Tibial artery (tissue), 1 donor: ENCODE data around the genes MGAT4D and ELMOD2.

- PRO-cap, result no peak
Measured at GRCh38 chr4:139402717-139403734, 50.9 kb upstream of the RAB33B start.

- PRO-cap, result no peak
Measured at GRCh38 chr4:139410237-139410877, 43.6 kb upstream of the RAB33B start.

- PRO-cap, result no peak
Measured at GRCh38 chr4:139559049-139559529, 3.1 kb upstream of the SETD7 start.

- PRO-cap, result no peak
Measured at GRCh38 chr4:139689306-139689657, 23.7 kb downstream of the MGST2 start.

DNA sequence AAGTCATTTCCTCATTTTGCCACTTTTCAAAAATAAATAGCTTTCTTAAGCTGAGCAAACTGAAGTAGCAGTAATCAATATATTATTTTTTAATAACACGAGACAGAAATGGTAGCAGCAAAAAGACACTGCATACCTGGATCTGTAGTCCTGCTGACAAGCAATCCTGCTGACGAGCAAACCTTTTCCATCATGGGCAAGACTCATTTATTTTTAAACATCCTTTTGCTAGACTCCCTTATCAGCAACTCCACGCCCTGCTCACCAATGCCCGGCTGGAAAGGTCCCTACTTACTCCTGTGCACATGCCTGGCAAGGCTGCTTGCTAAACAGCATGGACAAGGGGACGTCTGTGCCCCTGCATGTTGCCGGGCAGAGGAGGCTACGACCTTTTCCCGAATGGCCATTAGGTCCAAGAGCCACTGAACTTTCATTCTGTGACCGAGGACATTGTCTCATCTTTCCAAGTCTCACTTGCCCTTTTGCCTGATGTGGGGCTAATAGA lies 98.5 kb downstream of the MGST2 start:
- PRO-cap, result no peak

- PRO-cap, result no peak
Measured at GRCh38 chr4:139826043-139826699, 160.6 kb downstream of the MGST2 start.

DNA sequence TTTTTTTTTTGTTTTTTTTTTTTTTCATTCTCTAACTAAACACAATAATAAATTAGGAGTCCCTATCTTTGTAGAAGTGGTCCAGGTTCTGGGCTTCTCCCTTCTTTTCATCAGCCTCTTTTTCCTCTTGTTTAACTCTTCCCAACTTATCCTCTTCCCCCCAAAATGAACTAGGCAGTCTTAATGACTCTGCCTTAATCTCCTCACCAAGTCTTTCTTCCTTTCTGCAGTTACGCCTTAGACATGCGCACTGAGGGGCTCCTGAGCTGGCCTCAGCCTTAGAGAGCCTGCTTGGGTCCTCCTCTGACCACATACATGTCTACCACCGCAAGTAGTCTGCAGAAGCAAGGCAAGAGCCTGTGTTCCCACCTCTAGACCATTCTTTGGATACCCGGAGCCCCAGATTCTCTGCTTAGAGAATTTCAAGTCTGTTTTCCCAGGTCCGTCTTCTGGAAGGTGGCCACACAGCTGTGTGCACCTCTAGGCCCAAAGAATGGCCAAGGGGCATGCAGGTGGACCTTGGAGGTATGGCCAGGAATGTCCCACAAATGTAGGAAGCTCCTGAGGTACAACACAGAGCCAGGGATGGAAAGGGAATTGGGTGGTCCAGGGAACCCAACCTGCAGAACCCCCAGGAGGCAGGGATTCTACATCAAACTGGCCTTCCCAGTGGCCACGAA lies 200.0 kb downstream of the MGST2 start:
- PRO-cap, result no peak

DNA sequence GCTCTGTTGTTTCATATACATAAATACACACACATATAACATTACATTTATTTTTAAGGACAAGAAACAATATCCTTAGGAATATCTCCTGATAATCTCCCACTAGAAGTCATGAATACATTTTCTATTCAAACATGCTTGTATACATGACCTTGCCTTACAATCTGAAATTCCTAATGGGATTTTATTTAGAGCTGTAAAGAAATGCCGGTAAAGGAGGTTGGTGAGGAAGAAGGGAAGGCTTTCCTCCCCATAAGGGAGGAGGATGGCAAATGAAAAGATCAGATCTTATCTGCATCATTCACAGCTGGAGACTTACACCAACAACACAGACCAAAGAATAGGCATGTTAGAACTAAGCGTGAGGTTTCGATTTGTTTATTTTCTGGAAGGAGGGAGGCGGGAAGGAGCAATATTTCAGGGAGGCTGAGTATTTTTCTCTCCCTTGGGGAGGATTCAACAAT lies 235.8 kb downstream of the MGST2 start:
- PRO-cap, result no peak

DNA sequence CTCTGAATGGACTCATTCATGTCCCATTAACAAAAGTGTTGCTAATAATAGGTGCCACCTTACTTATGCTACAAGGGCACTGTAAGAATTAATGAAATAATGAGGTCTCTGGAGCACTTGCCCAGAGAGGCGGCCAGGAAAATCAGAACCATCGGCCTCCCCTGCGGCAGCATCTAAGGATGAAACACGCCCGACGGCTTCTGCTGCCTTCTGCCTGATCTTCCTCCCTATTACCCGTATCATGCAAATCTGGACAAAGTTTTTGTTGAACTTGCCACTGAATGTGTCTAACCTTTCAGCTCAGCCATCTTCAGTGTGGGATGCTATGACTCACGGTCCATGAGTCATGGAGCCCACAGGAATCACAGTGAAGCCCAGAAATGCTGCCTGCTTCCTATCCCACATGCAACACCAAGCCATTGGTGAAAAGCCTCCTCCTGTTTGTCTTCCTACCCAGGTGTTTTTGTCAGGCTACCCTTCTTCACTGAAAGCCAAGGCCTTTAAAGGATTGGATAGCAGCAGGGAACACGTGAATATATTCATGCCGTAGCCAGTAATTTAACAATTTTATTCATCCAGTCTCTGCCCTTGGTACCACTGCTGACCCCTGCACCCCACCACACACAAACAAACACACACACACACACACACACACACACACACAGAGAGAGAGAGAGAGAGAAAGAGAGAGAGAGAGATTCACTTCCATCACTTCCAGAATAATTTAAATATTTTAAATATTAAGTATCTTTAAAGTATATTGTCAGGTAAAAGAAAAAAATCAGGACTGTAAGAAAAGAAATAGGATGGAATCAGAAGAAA lies 164.6 kb downstream of the MAML3 start:
- PRO-cap, result no peak

DNA sequence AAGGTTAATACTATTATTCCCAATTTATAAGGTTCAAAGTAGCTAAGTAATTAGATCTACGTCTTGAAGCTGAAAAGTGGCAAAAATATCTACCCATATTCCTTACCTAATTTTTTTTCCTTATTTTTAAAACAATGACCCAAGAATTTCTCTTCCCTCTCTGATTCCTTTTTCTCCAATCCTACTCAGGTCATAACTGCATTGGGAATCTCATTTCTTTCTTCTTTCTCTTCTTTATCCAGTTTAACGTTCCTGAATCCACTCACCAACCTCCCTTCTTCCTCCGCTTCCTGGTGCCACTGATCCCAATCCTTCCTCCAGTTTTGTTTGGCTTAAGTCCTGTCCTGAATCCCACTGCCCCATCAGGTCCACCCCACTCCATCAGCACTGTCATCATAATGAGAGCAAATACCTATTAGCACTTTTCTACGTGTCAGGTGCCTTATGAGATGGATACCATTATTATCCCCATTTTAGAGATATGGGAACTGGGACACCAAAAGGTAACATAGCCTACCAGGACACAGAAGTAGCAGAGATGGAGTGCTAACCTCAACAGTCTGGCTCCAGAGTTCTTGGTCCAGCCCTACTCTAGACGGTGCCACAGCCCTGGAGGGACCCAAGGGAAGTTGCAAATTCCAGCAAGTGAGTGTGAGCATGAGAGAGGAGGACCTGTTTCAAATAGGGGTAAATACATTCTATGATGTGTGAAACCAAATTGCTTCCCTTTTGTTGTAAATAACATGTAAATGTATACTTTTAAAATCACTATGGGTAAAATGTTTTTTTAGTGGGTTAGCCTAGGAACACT lies 132.3 kb downstream of the MAML3 start:
- PRO-cap, result no peak

DNA sequence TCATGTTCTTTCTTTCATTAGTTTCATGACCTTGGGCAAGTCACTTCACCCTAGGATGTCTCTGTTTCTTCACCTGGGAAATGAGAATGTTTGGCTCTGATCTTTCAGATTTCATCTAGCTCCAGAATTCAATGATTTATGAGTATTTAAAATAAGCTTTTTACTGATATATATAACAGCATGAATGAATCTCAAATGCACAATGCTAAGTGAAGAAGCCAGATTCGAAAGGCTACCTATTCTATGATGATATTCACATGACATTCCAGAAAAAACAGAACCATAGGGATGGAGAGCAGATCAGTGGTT lies 64.6 kb downstream of the MAML3 start:
- PRO-cap, result no peak

GRCh38 chr4:140096826-140097481 lies 57.0 kb downstream of the MAML3 start:
- PRO-cap, result no peak

- PRO-cap, result no peak
Measured at GRCh38 chr4:140186529-140187159, 32.7 kb upstream of the MAML3 start.

- PRO-cap, result no peak
Measured at GRCh38 chr4:140297116-140297616, 76.3 kb upstream of the SCOC start.

- PRO-cap, result no peak
Measured at GRCh38 chr4:140428084-140428473, 631 bp upstream of the CLGN start.

DNA sequence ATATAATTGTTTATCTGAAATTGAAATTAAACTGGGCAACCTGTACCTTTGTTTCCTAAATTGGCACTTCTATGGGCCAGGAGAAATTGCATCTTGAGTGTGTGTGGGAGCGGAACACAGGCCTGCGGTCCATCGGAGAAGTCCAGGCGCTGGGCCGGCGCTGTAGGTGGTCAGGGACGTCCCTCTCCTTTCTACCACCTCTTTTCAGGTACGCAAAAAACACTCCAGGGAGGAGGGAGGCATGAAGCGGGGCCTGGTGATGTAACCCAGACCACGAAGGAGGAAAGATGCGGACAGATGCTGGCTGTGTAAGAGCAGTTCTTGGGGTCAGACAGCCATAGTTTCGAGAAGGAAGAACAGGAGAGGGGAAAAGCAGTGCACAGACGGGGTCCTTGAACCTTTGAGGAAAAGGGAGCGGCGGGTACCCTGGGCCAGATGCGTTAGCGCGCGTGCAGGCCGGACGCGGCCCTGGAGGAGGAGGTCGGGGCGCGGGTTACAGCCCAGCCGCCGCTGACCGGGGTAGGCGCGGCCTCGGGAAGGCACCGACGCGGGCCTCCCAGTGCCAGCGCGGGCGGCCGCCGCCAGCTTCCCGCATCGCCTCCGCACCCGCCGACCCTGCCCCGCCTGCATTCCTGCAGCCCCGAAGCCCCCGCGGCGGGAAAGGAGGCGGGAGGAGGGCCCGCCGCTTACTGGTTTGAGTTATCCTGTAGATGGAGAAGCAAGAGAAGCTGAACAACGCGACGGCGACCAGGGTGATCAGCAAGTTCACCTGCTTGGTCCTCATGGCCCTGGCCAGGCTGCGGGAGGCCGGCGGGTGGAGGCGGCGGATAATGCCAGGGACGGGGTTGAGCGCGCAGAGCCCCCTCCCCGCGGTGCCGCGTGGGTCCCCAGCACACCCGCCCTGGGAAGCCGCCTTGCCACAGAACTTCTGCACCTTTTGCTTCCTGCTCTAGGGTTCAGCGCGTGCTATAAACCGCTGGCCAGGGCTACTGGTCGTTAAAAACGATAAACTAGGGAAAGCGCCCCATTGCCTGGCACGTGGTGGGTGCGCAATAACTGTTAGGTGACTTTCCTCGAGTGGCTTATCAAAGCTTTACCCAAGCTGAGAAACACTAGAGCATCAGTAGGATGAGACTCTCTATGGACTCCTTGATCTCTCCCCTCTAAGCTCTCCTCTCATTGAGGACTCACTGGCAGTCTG lies at the start of gene MGAT4D:
MGAT4D (minus strand) TSS at position 855 of the 1,201 bp plus-strand sequence.
- PRO-cap, result no peak

DNA sequence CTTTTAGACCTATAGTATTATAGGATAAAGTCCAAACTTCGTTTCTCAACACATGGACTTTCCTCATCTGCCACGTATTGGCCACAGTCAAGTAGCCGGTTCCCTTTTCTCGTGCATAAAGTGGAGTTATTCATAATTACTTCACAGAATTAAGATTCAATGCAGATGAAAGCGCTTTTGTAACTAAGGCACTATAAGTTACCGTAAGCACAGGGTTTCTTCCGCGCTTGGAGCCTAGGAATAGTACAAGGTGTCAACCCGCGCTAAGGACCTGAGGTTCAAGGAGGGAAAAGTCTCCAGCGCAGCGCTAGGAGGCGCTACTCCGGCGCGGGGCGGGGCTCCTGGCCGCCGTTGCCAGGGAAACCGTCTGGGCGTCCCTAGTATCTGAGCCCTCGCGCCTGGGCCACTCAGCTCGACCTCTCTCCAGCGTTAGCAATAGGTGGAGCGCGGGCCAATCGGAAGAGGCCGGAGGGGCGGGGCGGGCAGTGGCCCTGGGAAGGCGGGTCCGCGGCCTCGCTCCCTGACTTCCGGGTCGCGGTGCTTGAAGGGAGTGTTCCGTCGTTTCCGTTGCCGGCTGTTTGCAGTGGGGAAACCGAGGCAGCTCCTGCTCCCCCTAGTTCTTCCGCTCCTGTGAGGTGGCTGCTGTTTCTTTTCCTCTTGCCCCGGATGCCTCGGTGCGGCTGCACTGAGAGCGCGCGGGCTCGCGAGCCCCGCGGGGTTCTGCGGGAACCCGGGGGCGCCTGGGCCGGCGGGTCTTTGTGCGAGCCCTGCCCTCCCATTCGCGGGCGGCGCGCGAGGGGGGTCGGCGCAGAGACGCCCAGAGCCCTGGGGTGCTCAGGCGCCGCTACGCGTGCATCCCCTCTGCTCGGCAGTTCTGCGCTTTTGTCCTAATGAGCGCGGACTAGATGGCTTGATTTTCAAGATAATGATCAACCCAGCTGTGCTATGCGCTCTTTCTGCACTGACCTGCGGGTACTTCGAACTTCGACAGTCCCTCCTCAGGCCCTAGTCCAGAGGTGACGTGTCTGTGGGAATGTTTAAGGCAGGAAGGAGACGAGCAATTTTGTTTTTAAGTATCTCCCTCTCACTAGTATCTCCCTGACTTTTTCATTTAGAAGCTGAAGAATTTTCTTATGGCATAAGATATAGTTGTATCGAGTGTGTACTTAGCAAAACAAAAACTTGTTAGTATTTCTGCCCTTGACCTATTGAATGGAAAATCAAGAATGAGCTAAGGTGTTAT lies at the start of gene ELMOD2:
ELMOD2 (plus strand) TSS at position 523 of the 1,243 bp plus-strand sequence.
- PRO-cap, result unidirectional peak, plus-strand start at position 470 of the sequence; unidirectional peak, plus-strand start at position 523 of the sequence

- PRO-cap, result no peak
Measured at GRCh38 chr4:140752671-140753631, 3.2 kb downstream of the TBC1D9 start.

- PRO-cap, result no peak
Measured at GRCh38 chr4:140790262-140790518, 34.0 kb upstream of the TBC1D9 start.

- PRO-cap, result no peak
Measured at GRCh38 chr4:140893778-140894100, 137.6 kb upstream of the TBC1D9 start.